Mammary epithelial cell (primary cell): ENCODE measurements around the genes SBNO1, GTF2H3 and DNAH10.

DNA sequence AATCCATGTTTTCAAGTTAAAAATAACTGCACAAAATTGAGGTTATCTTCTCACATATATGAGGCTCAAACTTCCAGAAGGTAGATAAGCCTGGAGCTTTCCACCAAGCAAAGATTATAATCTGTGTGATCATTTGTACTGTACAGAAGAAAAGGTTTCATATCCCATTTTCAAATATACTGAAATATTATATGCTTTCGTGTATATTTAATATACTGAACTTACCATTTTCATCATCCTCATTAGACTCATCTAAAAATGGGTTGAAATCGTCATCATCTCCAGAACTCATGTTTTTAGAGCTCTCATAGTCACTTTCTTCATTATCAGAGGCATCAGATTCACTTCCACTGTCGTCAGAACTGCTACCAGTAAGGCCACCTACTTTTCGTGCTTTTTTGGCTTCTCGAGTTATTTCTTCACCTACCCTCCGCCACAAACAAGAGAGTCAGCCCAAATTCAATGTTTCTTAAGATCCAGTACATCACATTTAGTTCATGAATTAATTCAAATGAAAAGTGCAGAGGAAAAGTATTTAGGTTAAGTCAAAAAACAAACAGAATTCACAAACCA, 43.3 kb downstream of the SBNO1 start:
- CAGE, long polyA plus RNA, result no peak
- RRBS, result no CpG with 5 or more reads among the region's 6 CpGs

GRCh38 chr12:123364609-123365532, at the start of gene SBNO1:
Gene SBNO1 (minus strand): TSS chr12:123364847.
- CAGE, long polyA plus RNA, result no peak
- RRBS, result 2% methylated on average over 19 of the region's 79 CpGs

DNA sequence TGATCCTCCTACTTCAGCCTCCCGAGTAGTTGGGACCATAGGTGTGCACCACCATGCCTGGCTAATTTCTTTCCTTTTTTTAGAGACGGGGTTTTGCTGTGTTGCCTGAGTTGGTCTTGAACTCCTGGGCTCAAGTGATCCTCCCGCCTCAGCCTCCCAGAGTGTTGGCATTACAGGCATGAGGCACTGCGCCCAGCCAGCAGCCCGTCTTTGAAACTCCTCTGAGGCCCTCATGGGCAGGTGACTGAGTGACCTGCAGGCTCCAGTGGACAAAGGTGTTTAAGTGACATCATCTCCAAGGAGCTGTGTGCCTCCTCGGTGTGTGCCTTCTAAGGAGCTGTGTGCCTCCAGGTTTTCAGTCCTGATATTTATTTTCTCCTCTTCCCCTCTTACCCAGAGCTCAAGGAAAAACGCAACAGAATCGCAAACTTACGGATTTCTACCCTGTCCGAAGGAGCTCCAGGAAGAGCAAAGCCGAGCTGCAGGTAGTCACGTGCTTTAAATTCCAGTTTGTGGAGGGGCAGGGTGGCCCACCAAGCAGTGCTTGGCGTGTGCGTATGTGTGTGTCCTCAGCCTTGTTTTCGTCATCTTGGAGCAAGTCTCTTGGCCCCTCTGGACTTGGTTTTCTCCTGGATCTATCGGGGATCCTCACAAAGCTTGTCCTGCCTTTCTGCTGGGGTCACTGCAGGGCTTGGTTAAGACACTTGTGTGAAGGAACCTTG, 12.2 kb downstream of the KMT5A start:
- CAGE, long polyA plus RNA, result no peak
- RRBS, result no CpG with 5 or more reads among the region's 16 CpGs

- CAGE, long polyA plus RNA, result no peak
- RRBS, result 73% methylated on average over 3 of the region's 20 CpGs
Measured at GRCh38 chr12:123408196-123409412, 24.7 kb downstream of the KMT5A start.

DNA sequence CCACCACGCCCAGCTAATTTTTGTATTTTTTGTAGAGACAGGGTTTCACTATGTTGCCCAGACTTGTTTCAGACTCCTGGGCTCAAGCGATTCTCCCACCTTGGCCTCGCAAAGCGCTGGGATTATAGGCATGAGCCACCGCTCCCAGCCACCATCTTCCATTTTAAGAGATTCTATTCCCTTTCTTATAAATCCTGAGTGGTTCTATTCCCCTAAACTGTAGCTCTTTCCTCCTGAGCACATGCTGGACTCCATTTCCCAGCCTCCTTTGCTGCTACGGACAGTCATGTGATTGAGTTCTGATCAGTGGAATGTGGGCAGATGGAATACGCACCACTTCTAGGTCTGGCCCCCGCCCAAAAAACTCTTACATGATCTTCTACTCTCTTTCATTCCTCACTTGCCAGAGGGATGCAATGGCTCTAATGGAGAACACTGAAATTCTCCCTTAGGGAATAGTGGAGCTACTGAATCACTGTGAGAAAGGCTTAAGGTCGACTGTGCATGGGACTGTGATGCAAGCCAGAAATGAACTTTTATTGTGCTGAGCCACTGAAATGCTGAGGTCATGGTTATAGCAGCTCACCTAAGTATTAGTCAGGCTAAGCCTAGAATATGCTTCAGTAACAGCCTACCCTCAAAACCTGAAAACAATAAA, 13.1 kb upstream of the TMED2 start:
- CAGE, long polyA plus RNA, result no peak
- RRBS, result no CpG with 5 or more reads among the region's 9 CpGs

DNA sequence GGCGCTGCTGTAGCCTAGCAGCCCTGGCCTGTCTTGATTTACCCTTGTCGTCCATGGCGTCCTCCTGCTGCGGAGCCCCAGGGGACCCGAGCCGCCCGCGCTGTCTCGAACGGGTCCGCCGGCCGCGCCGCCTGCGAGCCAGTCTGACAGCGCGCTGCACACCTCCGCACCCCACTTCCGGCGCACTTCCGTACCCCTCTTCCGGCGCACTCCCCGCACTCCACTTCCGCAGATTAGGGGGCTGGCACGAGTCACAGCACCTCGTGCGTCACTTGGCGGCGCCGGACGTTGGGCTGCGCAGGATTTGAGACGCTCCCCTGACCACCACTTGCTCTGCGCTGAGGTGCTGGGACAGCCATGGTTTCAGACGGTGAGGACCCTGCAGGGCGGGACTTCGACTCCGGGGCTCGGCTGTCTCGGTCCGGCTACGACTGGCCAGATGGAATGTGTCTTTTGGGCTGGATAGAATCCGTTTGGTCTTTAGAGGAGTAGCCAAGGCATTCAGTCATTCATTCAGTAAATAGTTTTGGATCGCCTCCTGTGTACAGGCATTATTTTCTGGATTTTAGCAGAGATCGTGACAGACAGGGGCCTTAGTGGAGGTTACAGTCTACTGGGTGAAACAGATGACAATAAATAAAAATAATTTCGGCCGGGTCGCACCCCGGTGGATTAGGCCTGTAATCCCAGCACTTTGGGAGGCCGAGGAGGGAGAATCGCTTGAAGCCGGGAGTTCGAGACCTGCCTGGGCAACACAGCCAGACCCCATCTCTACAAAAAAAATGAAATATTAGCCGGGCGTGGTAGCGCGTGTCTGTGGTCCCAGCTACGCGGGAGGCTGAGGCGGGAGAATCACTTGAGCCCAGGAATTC, at the start of gene GTF2H3:
GTF2H3 (plus strand) TSS at position 327 of the 872 bp plus-strand sequence.
- CAGE, long polyA plus RNA, result no peak
- RRBS, result 1% methylated on average over 18 of the region's 62 CpGs

GRCh38 chr12:123761798-123762590, at the start of gene DNAH10:
Gene DNAH10 (plus strand): TSS chr12:123762301.
- CAGE, long polyA plus RNA, result no peak
- RRBS, result 9% methylated on average over 34 of the region's 90 CpGs

GRCh38 chr12:123933319-123933845, 39.2 kb downstream of the CCDC92 start:
- CAGE, long polyA plus RNA, result no peak
- RRBS, result no CpG with 5 or more reads among the region's 16 CpGs

GRCh38 chr12:123966100-123966899, 6.3 kb downstream of the CCDC92 start:
- CAGE, long polyA plus RNA, result no peak
- RRBS, result no CpG with 5 or more reads among the region's 4 CpGs

GRCh38 chr12:124006446-124006958, 33.5 kb downstream of the ZNF664 start:
- CAGE, long polyA plus RNA, result no peak
- RRBS, result no CpG with 5 or more reads among the region's 7 CpGs

DNA sequence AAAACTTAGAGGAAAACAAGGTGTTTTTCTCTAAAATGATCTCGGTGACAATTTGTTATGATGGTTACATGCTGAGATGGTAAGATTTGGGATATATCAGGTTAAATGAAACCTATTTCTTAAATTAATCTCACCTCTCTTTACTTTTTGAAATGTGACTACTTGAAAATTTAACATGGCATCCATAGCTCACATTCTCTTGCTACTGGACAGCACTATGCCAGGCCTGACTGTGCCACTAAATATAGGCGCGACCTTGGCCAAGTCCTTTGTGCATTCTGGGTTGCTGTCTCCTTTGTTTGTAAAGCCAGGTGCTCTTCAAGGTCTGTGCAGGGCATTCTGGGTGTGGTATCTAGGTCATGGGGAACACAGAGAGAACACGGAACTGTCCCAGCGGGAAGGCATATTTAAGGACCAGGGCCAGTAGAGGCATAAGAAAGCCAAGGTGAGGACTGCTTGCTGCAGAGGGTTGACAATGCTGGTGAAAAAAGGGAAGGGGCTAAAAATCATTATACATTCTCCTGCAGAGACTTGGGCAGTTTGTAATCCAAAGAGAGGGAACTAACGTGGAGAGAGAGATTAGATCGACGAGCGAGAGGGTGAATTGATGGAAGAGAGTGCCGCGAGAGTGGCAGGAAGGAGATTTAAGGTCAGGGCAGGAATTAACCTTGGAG, 121.2 kb downstream of the ZNF664 start:
- CAGE, long polyA plus RNA, result no peak
- RRBS, result no CpG with 5 or more reads among the region's 11 CpGs

- CAGE, long polyA plus RNA, result no peak
- RRBS, result no CpG with 5 or more reads among the region's 13 CpGs
Measured at GRCh38 chr12:124188341-124189127, 106.4 kb upstream of the RFLNA start.

- CAGE, long polyA plus RNA, result no peak
- RRBS, result 70% methylated on average over 5 of the region's 19 CpGs
Measured at GRCh38 chr12:124194938-124195708, 99.8 kb upstream of the RFLNA start.

DNA sequence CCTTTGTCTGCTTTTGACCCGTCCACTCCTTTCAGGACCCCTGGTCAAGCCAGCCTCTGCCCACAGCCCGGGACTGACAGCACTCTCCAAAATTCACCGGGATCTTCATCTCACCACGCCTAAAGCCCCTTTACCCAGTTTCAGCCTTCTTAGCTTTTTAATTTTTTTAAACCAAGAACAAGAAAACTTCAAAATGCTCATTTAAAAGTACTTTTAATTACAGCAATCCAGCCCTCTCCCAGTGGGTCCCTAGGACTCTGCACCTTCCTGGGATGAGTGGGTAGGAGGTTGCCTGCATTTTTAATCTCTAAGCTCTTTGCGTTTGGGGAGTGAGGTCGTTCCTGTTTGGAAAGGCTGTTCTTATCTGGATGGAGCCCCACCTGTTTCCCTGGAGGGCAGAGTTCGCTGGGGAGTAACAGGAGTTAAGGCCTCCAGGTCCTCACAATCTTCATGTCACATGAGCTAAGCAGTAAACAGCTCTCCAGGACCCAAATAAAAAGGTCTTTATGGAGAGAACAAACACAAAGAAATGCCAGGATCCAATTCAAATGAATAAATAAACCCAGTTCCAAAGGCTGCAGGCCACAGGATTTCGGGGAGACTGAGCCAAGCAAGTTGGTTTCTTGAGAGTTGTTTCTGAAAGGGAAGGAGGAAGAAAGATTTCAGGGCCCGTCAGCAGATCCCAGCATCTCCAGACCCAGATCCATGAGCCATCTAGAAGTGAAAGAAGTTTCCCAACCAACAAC, 56.0 kb upstream of the RFLNA start:
- CAGE, long polyA plus RNA, result no peak
- RRBS, result no CpG with 5 or more reads among the region's 9 CpGs

GRCh38 chr12:124324689-124325725, 30.1 kb downstream of the RFLNA start:
- CAGE, long polyA plus RNA, result no peak
- RRBS, result 100% methylated on average over 1 of the region's 61 CpGs

GRCh38 chr12:124326036-124326640, 31.2 kb downstream of the RFLNA start:
- CAGE, long polyA plus RNA, result no peak
- RRBS, result no CpG with 5 or more reads among the region's 26 CpGs

DNA sequence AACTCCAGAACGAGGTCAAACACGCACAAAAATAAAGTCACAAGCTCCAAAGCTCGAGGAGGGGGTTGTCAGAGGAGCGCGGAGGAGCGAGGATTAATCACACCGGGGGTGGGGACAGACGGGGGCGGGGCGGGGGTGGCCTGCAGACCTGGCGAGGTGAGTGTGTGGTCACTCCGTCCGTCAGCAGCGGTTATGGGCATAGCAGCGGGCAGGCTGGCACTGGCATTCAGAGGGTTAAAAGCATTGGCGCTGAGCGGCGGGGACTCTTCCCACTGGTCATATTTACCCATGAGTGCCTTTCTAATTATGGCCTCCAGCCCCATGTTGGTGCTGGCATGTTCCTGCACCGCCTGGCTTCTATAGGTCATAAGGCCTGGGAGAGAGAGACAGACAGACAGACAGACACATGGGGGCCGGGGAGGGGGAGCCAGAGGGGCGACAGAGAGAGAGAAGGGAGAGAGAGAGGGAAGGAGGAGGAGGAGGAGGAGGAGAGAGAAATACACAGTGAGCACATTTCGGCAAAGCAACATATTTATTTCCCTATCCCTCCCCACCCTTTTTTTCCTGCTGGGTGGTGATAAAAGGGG, 32.5 kb downstream of the RFLNA start:
- CAGE, long polyA plus RNA, result no peak
- RRBS, result no CpG with 5 or more reads among the region's 22 CpGs

- CAGE, long polyA plus RNA, result no peak
- RRBS, result no CpG with 5 or more reads among the region's 39 CpGs
Measured at GRCh38 chr12:124357739-124358788, 63.2 kb downstream of the RFLNA start.

DNA sequence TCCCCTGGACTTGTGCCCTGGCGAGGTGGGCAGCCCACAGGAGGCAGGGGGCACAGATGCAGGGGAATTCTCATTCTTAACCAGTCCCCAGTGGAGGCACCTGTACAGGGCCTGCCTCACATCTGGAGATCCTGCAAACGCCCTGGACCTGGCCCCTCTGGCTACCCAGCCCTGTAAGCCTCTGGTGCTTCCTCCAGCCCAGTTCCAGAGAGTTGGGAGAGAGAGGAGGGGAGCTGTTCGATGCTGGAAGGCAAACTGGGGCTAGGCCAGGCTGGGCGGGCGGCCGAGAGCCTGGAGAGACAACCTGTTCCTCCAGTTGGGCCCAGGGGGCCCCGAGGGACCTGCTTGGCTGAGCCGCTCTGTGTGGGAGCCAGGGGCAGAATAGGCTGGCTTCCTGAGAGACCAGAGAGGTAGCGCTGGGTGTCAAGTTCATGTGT, 64.6 kb downstream of the RFLNA start:
- CAGE, long polyA plus RNA, result no peak
- RRBS, result no CpG with 5 or more reads among the region's 9 CpGs

DNA sequence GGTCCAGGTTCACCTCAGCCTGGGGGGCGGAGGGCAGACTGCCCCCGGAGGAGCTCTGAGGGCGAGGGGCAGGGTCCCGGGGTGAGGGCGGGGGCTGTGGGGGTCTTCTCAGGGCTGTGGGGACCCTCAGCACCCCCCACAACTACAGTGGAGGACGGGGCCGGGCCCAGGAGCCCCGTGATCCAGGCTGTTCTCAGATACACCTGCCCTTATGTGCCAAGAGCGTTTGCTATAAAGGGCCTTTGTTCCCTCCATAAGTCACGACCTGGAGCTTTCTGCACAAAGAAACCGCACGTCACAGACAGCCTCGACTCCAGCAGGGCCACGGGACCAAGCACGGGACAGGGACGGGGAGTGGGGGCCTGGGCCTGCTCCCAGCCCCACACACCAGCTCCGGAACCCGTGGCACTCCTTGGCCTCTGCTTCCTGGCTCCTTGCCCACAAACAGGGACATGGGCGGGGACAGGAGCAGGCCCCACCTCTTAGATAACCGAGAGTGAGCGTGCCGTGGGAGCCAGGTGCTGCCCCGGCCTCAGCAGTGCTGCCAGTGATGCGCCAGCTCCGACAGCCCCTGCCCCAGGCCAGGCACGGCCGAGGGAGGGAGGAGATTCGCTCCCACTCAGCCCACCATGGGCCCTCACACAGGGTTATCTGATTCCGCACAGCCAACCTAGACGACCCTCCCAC, 101.9 kb downstream of the RFLNA start:
- CAGE, long polyA plus RNA, result no peak
- RRBS, result 78% methylated on average over 4 of the region's 30 CpGs